A375 (cell line): Measurements from ENCODE around the genes CNTLN and RPS6.

GRCh38 chr9:15298762-15300146 is 7.8 kb downstream of the TTC39B start:
- RAMPAGE, long total RNA, result no peak

GRCh38 chr9:15430933-15431243 is 8.2 kb downstream of the SNAPC3 start:
- RAMPAGE, long total RNA, result no peak

- RAMPAGE, long total RNA, result no peak
Measured at GRCh38 chr9:15473933-15474487, 36.8 kb downstream of the PSIP1 start.

GRCh38 chr9:16653372-16654475 is 216.7 kb downstream of the BNC2 start:
- RAMPAGE, long total RNA, result no peak

DNA sequence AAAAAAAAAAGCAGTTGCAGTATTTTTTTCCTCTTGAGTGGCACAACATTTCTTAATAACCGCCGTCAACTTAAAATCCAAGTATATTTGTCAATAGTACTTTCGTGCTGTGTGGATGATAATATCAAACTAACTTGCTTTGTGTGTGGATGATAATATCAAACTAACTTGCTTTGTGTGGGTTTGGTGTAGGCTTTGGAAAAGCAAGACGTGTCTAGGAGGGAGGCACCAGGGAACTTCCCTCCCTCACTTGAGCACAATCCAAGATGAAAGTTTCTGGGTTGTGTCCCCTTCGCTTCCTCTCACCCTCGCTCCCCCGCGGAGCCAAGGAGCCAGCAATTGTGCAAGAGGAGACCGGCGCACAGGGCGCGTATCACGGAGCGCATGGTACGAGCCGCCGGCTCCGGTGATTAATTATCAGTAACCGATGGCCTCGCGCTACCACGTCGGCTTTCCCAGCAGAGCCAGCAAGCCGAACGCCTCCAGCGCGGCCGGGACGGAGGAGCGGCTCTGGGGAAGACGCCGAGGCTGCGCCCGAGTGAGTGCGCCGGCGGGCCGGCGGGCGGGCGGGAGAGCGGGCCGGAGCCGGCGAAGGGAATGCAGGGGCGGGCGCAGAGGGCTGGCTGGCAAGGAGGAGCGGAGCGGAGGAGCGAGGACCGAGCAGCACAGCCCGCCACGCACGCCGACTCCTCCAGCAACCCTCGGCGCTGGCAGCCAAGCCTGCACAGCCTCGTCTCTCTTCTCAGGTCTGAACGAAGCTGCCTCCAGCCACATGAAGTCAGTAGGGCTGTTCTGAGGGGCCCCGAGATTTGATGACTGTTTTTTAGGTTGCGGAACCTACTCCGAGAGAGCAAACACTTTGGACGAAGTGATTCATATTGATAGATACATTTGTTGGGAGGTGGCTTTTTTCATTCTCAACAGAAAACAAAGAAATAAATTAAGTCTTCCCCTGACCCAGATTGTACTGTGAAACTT is 143.6 kb downstream of the BNC2 start:
- RAMPAGE, long total RNA, result no peak

DNA sequence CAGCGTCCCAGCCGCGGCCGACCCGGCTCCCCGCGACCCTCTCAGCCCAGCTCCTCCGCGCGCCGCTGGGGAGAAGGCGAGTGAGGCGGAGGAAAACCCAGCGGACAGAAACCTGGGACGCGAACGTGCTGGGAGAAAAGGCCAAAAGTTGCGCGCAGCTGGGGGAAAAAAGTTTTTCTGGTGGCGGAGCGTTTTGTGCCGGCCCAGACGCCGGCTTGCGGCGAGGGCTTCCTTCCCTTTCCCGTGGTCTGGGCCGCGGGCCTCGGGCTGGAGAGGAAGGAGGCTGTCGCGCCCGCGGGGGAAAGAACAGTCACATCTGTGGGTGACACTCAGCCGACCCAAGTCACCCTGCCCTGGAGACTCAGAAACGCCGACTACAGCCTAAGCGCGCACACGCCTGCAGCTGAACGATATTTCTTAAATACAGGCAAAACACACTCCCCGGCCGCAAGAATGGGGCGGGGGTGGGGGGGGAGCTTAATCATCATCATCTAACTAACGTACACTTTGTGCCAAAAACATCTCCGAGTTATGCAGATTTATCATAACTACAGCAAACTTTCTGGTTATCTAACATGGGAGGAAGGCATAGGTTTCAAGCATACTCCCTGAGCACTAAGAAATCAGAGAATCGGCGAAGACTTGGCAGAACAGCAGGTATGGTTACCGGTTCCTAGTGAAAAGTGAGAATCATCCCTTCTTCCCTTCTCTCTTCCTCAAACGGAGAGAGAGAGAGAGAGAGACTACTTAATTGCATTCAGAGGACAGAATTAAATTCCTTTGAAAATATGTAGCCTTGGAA is 1.3 kb upstream of the BNC2 start:
- RAMPAGE, long total RNA, result no peak

GRCh38 chr9:17017883-17019158 is 116.5 kb upstream of the CNTLN start:
- RAMPAGE, long total RNA, result no peak

GRCh38 chr9:17073647-17074047 is 61.2 kb upstream of the CNTLN start:
- RAMPAGE, long total RNA, result no peak

- RAMPAGE, long total RNA, result no peak
Measured at GRCh38 chr9:17134748-17135875, at the start of gene CNTLN. Gene CNTLN, plus strand, starts transcription at chr9:17135040.

- RAMPAGE, long total RNA, result no peak
Measured at GRCh38 chr9:17268926-17269343, 134.1 kb downstream of the CNTLN start.

- RAMPAGE, long total RNA, result no peak
Measured at GRCh38 chr9:17988595-17988906, 409.7 kb downstream of the SH3GL2 start.

- RAMPAGE, long total RNA, result no peak
Measured at GRCh38 chr9:18632924-18633400, 159.0 kb downstream of the ADAMTSL1 start.

- RAMPAGE, long total RNA, result no peak
Measured at GRCh38 chr9:19050399-19050638, 1.1 kb downstream of the RRAGA start.

- RAMPAGE, long total RNA, result no peak
Measured at GRCh38 chr9:19116864-19117398, 10.4 kb downstream of the PLIN2 start.

- RAMPAGE, long total RNA, result no peak
Measured at GRCh38 chr9:19119647-19120268, 7.5 kb downstream of the PLIN2 start.

GRCh38 chr9:19124567-19125321 is 2.5 kb downstream of the PLIN2 start:
- RAMPAGE, long total RNA, result no peak

DNA sequence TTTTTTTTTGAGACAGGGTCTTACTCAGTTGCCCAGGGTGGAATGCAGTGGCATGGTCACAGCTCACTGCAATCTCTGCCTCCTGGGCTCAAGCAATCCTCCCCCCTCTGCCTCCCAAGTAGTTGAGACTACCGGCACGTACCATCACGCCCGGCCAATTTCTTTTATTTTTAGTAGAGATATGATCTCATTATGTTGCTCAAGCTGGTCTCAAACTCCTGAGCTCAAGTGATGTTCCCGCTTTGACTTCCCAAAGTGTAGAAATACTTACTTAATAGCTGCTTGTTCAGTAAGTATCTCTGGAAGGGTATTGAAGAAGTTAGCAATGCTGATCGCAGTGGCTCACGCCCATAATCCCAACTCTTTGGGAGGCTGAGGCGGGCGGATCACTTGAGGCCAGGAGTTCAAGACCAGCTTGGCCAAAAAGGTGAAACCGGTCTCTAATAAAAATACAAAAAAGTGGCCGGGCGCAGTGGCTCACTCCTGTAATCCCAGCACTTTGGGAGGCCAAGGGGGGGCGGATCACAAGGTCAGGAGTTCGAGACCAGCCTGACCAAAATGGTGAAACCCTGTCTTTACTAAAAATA is 35.7 kb upstream of the PLIN2 start:
- RAMPAGE, long total RNA, result no peak

- RAMPAGE, long total RNA, result no peak
Measured at GRCh38 chr9:19223553-19224072, 6.9 kb upstream of the DENND4C start.

DNA sequence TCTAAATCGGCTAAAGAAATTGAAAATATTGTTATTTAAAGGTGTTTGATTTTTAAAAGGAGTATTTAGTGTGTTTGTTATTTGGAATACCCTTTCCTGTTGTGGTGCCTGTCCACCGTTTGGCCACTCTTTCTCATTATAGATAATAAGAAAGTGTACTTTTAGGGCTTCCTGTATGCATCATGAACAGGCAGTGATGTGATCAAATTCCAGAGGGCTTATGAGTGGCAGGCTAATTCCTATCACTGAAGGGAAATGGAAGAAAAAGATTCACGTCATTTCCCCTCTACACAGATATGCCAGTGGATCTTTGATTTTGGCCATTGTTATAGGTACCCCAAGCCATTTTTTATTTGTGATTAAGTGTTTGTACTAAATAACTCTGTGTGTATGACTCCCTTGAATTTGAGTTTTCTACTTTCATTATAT is 37.1 kb downstream of the RPS6 start:
- RAMPAGE, long total RNA, result no peak

DNA sequence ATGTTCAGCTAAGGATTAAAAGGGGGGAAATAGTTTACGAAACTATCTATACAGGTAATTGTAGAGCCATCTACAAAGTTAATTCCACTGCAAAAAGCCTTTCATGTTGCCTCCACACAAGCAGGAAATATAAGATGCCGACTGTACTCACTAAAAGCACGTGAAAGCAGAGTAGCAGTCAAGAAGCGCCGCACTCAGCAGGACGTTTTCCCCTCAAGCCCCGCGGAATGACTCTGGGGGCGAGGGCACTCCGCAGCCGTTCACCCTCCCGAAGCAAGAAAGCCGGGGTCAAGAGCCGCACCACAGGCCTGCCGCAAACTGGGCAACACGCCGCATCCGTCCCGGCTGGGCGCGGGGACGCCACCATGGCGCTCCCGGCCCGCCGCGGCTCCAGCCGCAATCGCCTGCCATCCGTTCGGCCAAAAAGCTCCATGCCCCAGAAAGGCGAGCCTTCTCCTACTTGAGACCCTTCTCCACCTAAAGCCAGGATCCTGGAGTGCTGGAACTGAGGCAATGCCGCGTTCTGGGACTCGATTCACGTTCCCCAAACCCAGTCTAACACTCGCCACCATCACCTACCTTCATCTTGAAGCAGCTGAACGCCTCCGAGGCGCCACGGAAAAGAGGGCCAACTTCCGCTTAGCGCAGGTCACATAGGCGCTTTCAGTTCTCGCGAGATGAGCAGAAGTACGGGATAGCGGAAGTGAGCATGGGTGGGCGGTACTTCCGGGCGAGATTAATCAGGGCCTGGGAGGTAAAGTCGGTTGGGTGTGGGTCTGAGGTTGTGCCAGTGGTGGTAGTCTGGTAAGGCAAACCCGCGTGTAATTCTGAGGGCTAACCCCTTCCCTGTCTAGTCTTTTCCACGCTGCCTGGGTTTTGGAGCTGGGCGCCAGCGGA is at the start of gene RPS6:
Gene RPS6 (minus strand): TSS at position 626 of the 897 bp plus-strand sequence.
- RAMPAGE, long total RNA, result start-site peak on the minus strand centred at position 611 of the sequence, 39 bp wide, 33,674 and 13,136 reads in 2 replicates